ENCODE results near the genes ZCCHC24 and EIF5AL1.

GRCh38 chr10:79128820-79129969, 60.4 kb downstream of the ZMIZ1 start:
- PRO-cap, result no peak

GRCh38 chr10:79141519-79142745, 73.2 kb downstream of the ZMIZ1 start:
- PRO-cap, result no peak

DNA sequence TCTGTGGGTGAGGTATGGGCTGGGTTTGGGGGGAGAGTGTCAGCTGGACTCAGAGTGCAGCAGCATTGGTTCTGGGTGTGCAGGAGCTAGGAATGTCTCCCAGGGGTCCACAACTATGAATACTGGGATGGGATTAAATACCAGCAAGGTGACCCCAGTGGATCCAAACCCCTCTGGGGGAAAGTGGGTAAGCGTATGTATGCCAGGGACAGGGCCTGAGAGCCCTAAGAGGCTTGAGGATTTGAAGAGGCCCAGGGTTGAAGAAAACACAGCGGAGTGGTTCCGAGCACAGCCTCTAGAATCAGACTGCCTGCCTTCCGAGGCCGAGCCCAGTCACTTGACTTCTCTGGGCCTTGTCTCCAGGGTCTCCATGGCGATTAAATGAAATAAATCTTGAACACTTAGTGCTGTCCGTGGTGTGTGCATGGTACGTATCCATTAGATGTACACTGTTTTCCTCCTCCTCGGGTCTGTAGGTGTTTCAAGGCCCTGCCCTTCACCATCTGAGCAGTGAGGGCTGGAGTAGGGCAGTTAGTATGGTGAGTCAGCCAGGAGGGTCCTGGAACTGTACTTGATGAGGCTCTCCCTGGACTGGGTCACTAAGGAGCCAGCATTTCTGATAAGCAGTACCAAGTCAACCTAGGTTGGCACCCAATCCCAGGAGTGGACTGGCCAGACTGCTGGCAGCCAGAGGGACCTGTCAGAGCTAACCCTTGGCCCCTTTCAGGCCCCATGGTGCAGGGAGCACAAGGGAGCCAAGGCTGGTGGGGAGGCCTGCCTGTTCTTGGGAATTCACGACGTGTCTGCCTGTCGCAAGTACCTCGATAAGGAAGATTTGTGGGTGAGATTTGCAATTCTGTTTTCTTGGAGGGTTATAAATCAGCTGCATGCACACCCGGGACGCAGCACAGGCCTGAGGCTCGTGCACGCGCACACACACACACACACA, 113.9 kb downstream of the ZMIZ1 start:
- PRO-cap, result no peak

DNA sequence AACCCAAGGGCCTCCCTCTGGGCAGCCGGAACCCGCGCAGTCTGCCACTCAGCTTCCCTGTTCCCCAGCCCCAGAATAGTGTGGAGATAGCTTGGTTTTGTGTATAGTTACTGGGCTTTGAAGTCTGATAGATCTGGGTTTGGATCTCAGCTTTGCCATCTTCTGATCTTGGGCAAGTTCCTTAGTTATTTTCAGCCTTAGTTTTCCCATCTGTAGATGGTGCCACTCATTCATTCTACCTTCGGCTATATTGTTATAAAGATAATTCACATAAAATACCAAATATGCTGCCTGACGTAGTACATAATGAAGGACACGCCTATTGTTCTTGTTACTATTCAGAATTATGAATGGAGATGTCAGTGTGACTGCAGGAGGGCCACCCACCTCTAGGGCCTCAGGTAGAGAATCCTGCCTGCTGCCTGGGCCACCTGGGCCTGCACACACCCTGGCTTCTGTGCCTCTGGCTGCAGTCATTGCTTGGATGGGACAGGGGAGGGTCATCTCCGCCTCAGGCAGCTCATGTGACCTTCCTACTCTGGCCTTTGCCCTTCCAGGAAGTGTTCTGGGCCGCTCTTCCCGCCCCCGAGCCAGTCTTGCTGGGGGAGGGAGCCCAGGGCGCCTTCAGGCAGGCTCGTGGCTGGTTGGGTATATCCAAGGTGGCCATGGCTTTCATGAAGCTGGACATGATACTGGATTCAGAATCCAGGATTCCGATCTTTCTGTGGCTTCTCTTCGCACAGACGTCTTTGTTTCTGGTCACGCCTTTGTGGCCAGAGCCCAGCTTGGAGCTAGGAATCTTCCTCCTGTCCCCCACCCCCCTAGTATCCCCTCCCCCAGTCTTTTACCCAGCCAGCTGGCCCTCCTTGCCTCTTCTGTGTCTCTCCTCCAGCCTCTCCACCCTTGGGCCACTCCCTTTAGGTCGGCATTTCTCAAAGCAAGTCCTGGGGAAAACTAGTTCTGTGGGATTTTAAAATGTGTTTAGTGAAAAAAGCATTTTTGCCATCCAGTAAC, 119.3 kb downstream of the ZMIZ1 start:
- PRO-cap, result no peak

- PRO-cap, result no peak
These were observed 126.2 kb upstream of the PPIF start for GRCh38 chr10:79221019-79221580.

DNA sequence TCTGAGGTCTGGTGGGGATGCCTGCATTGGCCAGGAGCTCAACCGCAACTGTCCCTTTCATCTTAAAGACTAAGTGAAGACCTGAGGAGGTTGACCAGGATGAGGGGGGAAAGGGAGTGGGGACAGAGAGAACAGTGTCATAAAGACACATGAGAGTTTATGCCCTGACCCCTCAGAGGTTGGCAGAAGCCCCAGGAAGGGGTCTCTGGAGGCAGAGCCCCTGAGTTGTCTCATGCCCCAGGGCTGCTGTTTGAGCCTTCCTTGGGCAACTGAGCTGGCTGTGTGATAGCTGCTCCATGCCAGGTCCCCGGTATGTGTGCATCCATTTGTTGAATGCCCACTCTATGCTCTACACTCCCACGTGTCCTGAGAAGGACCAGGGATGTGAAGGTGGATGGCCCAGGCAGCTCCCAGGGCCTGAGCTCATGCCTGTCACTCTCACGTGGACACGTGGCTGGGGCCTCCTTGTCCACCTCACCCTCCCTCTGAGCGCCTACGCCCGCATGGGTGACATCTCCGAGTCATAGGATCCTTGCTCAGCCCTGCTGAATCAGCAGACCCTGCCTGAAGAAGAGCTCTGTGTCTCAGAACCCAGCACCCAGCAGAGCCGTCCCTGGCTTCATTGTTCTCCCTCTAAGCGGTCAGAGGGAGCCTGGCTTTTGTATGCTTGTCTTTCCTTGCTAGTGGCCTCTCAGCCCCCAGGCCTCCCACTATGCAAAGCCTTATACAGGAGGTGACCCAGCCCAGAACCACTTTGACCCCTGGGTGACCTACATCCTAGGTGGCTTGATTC, 108.1 kb upstream of the PPIF start:
- PRO-cap, result no peak

GRCh38 chr10:79247606-79248443, 99.4 kb upstream of the PPIF start:
- PRO-cap, result no peak

DNA sequence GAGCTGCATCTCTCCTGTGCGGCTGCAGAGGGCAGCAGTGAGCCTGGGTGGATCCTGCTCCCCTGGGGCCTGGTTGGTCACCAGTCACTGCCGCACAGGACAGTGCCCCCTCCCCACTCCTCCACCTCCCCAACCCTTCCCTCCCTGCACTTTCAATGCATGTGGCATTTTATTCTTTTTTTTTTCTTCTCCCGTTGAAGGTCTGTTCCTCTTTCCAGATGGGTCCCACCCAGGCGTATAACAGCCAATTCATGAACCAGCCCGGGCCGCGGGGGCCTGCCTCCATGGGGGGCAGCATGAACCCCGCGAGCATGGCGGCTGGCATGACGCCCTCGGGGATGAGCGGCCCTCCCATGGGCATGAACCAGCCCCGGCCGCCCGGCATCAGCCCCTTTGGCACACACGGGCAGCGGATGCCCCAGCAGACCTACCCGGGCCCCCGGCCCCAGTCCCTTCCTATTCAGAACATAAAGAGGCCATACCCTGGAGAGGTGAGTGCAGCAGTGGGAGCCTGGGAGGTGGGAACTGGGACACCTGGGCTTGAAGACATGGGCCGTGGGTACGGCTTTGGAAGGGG, 54.0 kb upstream of the PPIF start:
- PRO-cap, result no peak

GRCh38 chr10:79309148-79310394, 37.7 kb upstream of the PPIF start:
- PRO-cap, result no peak

- PRO-cap, result no peak
These were observed 23.9 kb upstream of the PPIF start for GRCh38 chr10:79323188-79323992.

DNA sequence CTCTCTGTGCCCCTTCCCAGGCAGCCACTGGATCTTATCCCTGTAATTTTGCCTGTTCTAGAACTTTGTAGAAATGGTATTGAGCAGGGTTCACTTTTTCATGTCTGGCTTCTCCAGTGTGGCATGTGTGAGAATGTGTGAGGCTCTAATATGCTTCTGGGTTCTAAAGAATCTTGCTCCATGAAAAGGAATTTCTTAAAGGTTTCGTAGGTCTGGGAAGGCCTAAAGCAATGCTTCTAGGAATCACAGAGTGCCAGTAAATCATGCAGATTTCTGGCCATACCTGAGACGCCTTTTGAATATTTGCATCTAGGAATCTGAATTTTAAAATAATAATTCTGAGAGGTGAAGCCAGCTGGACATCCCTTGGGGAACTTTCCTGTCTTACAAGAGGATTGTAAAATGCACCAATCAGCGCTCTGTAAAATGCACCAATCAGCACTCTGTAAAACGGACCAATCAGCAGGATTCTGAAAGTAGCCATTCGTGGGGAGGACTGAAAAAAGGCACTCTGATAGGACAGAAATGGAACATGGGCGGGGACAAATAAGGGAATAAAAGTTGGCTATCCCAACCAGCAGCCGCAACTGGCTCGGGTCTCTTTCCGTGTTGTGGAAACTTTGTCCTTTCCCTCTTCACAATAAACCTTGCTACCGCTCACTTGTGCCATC, 9.8 kb downstream of the PPIF start:
- PRO-cap, result no peak

DNA sequence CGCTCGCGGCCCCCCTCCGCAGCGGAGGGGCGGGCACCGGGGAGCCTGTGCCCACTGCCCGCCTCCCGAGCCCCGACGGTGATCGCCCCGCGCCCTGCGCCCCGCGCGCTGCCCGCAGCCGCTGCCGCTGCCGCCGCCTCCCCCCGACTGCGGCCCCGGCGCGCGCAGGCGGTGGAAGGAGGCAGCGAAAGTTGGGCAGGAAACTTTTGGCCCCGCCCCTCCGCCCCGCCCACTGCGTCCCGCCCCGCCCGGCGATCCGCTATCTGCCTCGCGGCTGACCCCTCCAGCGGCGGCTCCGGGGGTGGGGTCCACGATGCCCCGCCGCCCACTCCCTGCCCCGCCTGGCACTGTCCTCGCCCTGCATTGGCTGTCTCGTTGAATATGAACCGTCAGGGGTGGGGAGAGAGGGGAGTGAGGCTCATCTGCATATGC, at the start of gene ZCCHC24:
TSS of gene ZCCHC24 (minus strand) at position 149 of the 432 bp plus-strand sequence.
- PRO-cap, result bidirectional peak, plus-strand start outside the sequence, minus-strand start at position 149 of the sequence

- PRO-cap, result no peak
These were observed 6.8 kb upstream of the ZCCHC24 start for GRCh38 chr10:79452187-79452713.

GRCh38 chr10:79467651-79468275, 22.3 kb upstream of the ZCCHC24 start:
- PRO-cap, result no peak

DNA sequence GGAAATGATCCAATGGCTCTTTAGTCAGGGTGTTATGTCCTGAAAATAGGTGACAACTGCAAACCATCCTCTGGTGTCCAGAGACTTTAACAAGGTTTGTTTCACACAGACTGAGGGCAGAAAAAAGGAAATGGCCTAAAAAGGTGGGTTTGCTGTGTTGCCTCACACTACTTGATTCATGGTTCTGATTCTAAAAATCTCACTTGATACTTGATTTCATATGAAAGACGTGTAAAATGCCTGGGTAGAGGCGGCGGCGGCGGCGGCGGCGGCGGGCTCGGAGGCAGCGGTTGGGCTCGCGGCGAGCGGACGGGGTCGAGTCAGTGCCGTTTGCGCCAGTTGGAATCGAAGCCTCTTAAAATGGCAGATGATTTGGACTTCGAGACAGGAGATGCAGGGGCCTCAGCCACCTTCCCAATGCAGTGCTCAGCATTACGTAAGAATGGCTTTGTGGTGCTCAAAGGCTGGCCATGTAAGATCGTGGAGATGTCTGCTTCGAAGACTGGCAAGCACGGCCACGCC, at the start of gene EIF5AL1:
TSS of gene EIF5AL1 (plus strand) at position 244 of the 522 bp plus-strand sequence.
- PRO-cap, result no peak

- PRO-cap, result no peak
These were observed 11.7 kb downstream of the NUTM2B start for GRCh38 chr10:79714811-79715089.

GRCh38 chr10:79904306-79905360, 44.3 kb downstream of the SFTPD start:
- PRO-cap, result no peak

DNA sequence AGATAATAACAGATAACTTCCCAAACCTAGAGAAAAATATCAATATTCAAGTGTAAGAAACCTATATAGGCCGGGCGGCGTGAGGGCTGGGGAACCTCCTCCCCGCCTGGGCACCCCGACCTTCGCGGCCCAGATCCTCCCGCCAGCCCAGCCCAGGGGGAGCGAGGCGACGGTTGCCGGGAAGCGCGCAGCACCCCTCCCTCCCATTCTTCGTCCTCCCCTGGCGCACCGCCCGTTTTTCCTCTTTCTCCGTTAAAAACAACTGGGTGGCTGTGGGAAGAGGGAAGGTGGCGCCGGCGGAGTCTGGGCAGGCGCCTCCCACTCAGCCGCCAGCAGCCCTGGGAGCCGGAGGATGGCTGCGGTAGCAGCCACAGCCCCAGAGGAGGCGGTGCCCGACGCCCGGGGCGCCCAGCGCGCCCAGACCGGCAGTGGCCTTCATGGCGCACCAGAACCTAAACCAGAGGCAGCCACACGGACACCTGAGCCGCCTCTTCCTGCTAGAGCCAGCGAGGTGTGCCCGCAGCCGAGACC, 32.6 kb upstream of the SFTPD start:
- PRO-cap, result unidirectional peak, plus-strand start at position 336 of the sequence

- PRO-cap, result no peak
These were observed 33.3 kb upstream of the SFTPD start for GRCh38 chr10:79981933-79982863.

GRCh38 chr10:80145522-80146741, 13.4 kb downstream of the PLAC9 start:
- PRO-cap, result no peak